ENCODE data around the gene SNX13.

- RRBS, result 85% methylated on average over 4 of the region's 61 CpGs
Observed at GRCh38 chr7:15685283-15686383, 850 bp downstream of the MEOX2 start.

DNA sequence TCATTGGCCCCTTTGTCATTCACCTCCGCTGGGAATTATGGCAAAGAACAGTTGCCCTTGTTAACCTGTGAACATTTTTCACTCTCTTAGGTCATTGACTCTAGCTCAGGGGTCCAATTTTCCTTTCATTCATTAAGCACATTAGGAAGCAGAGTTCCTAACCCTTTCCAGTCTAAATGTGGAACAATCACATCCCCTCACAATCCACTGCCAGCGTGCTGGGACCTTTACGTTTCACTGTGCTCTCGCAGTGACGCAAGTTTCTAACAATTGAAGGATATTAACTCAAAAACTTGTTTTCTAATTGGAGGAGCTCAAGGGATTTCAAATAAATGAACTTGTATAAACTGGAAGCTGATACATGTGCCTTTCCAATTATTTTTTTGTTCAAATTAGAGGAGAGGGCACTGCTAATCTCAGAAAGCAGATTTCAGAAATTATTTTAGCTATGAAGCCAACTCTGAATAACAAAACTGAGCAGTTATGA, 79.3 kb upstream of the MEOX2 start:
- RRBS, result no CpG with 5 or more reads among the region's 5 CpGs

DNA sequence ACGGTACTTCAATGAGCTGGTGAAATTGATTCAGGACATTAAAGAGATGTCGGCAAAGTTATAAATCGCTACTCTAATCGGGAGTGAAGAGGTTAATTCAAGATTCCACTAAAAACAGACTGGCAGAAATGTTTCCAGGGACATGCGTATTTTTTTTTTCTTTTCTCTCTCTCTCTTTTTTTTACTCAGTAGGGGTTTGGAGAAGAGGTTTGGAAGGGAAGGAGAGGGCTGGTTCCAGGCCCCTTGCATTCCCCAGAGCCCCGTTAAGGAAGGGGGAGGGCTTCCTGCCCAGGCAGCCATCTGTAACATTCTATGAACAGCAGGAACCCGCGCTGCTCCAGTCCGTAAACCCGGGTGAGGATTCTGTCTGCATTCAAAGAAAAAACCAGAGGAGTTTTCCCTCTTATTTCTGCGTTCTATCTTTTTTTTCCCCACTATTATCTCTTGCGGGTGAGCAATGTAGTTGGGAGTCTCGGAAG, 152.8 kb upstream of the MEOX2 start:
- RRBS, result no CpG with 5 or more reads among the region's 13 CpGs

- RRBS, result no CpG with 5 or more reads among the region's 1 CpG
Observed at GRCh38 chr7:16066945-16067489, 354.3 kb downstream of the CRPPA start.

- RRBS, result 7% methylated on average over 6 of the region's 10 CpGs
Observed at GRCh38 chr7:16420850-16421038, 594 bp downstream of the CRPPA start.

DNA sequence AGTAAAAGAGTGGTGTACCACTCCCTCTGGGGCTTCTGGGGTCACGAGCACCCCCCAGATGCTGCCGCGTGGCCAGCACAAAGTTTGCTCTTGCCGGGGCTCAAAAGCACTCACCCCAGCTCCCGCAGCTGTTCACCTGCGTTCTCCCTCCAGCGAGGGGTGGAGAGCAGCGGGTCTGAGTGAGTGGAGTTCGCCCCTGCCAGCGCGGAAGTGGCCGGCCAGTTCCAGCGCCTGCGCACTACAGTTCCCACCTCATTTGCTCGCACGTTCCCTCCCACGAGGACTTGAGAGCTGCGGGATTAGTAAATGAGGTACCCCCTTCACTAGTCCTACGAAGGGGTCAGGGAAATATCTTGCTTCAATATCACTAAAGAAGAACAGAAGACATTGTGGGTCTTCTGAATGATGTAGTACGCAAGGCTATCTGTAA, 24.3 kb upstream of the LRRC72 start:
- RRBS, result no CpG with 5 or more reads among the region's 20 CpGs

- RRBS, result 6% methylated on average over 11 of the region's 64 CpGs
Observed at GRCh38 chr7:16644378-16645610, 760 bp downstream of the ANKMY2 start.

GRCh38 chr7:16662271-16662937, 16.4 kb downstream of the BZW2 start:
- RRBS, result no CpG with 5 or more reads among the region's 3 CpGs

- RRBS, result no CpG with 5 or more reads among the region's 5 CpGs
Observed at GRCh38 chr7:16765230-16765984, 11.9 kb downstream of the TSPAN13 start.

DNA sequence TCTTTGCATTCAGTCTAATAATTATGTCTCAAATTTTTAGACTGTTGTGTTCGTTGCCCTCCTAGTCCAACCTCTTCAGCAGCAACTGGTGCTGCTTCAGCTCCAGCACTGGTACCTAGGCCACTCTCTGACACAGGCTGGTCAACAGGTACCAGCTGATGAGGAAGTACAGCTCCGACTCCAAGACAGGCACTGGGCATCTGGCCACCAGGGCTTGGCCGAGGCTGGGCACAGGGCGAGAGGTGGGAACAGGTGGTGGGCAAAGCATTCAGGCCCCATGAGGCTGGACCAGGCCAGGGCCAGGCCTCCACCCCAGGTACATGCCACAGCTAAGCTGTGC, 151.4 kb upstream of the AGR3 start:
- RRBS, result no CpG with 5 or more reads among the region's 4 CpGs

DNA sequence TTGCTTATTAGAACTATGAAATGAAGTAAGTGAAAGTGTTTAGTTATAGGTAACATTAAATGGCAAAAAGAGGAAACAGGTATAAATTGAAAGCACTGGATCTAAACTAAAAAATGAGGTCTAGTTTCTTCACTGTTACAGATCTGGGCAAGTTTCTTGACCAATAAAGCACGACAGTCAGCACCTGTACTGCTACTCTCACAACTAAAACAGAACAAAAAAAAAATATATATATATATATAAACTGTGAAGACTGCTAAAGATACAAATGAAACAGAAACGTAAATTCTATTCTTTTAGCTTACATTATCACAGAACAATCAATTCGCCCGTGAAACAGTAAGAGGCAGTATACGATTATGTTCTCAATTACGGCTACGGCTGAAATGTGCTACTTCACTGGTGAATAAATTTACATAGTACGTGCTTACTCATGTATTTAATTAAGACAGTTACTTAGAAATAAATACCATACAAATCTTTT, 4.2 kb downstream of the AHR start:
- RRBS, result no CpG with 5 or more reads among the region's 8 CpGs

DNA sequence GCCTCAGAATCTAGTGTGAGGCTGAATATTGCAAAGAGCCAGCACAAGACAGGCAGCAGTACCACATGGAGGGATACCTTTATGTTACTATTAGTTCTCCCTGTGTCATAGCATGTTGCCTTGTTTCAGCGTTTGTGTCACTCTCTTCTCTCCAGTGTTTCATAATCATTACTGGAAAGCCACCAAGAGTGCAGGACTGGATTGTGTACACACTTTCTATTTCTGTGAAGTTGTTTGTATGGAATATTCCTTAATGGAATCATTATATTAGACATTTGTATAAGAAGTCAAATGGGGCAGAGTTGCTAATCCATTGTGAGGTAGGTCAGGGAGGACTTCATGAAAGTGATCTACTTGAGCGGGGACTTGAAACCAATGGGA, 8.6 kb downstream of the AHR start:
- RRBS, result no CpG with 5 or more reads among the region's 2 CpGs

- RRBS, result no CpG with 5 or more reads among the region's 4 CpGs
Observed at GRCh38 chr7:17334796-17335014, 36.3 kb downstream of the AHR start.

DNA sequence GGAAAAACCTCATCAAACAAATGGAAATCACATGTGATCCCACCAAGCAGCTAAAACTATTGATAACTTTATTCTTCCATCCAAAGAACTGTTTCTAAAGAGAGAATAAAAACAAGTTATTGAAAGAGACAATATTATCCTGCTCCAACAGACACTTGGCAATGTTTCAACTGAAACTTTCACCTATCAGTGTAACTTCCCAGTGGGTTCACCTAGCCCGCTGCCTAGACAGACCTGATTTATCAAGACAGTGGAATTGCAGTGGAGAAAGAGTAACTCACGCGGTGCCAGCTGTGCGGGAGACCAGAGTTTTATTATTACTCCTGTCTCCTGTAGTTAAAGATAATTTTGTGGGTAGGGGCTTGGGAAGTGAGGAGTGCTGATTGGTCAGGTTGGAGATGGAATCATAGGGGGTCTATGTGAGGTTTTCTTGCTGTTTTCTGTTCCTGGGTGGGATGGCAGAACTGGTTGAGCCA, 199.8 kb downstream of the AHR start:
- RRBS, result no CpG with 5 or more reads among the region's 4 CpGs

GRCh38 chr7:17921038-17921876, 19.0 kb downstream of the SNX13 start:
- RRBS, result no CpG with 5 or more reads among the region's 5 CpGs

GRCh38 chr7:17940219-17940913, at the start of gene SNX13:
SNX13 (minus strand) TSS chr7:17940494.
- RRBS, result 3% methylated on average over 40 of the region's 76 CpGs

DNA sequence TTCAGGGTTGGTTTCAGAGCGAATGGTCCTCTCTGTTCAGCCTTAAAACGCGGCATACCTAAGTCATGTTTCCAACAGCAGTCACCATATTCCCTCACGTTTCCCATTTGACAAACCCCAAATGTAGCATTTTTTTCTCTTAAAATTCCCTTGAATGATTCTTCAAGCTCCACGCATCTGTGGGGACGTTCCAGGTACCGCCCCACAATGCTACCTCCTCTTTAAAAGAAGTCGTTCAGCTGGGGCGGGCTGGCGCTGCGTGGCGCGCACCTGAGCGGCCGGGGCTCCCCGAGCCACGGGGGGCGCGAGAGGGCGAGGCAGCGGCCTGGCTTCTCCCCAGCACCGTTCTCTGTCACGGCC, 58.4 kb upstream of the PRPS1L1 start:
- RRBS, result no CpG with 5 or more reads among the region's 23 CpGs

- RRBS, result no CpG with 5 or more reads among the region's 2 CpGs
Observed at GRCh38 chr7:18880776-18880975, 236.8 kb downstream of the TWIST1 start.

- RRBS, result no CpG with 5 or more reads among the region's 7 CpGs
Observed at GRCh38 chr7:20122032-20122607, 95.1 kb downstream of the MACC1 start.

DNA sequence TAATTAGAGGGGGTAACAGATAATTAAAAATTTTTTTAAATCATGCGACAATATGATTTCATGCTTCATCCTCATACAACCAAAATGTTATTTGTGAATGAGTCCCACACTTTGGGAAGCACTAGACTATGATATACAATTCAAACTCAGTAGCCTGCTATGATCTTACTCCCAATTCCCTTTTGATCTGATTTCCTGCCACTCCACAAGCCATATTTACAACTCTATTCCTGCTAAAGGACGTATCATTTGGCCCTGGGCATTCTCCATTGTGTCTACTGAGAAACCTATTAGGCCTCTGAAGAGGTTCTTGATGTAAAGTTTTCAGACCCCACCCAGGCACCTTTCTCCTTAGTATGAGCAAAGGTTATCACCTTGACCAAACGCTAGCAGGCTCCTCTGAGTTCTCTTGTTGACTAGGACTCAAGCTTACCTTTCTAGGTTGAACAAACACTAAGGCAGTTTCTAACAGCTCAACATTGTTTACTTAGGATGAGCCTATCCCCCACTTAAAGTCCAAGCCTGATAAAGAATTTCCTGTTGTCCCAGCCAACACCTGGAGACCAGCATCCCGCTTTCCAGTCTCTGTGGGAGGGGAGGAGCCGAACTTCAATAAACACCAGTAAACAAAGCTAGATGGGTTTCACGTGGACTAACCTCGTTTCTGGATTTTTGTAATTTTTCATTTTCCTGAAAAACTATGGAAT, 26.4 kb upstream of the ITGB8 start:
- RRBS, result no CpG with 5 or more reads among the region's 7 CpGs

Measured in GM06990 (cell line).